RPMI7951 (cell line): ENCODE results near the genes PRSS16 and H3C10.

- RAMPAGE, long total RNA: no peak
Measured at GRCh38 chr6:26242966-26243727, 3.0 kb downstream of the H4C6 start.

GRCh38 chr6:26273602-26274527 lies 1.1 kb downstream of the H2BC10 start:
- RAMPAGE, long total RNA: no peak

DNA sequence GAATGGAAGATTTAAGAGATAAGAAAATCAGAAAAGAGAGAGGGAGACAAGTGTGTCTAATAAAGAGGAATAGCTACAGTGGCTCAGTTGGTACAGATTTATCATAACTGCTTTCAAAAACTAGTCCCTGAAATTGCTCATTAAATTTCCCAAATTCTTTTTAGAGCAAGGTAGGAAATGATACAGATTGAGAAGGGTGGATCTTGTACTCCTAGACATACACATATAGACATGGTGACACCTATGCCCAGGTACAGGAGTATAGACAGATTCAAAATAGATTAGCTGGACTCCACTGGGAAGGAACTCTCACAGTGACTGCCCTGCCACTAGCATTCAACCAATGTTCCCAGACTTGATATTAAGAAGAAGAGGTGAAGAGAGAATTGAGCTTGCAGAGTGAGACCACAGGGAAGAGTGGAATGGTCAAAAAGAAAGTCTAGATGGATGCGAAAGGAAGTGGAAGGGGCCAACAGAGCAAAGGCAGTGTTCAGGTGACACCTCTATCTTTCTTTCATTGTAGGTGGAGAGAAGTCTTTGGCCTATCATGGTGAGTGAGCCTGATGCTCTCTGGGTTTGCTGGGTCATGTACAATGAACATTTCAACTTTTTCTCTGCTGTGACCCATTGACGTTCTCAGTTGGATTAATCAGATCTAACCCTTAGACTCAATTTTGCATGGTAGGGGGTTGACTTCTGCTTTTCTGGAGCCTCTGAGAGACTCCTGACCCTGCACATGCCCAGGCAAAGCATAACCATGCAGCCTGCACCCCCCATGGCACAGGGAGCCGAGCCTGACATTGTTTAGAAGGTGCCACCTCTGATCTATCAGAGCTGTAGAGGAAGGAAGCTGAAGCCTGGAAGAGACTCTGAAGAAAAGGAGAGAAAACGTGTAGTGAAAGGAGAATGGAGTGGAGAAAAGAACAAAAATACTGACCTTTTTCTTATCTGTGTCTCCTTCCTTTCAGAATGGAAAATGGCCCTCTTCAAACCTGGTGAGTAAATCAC lies 8.3 kb upstream of the BTN2A1 start:
- RAMPAGE, long total RNA: no peak

GRCh38 chr6:26550123-26551018 lies 12.2 kb downstream of the HMGN4 start:
- RAMPAGE, long total RNA: no peak

DNA sequence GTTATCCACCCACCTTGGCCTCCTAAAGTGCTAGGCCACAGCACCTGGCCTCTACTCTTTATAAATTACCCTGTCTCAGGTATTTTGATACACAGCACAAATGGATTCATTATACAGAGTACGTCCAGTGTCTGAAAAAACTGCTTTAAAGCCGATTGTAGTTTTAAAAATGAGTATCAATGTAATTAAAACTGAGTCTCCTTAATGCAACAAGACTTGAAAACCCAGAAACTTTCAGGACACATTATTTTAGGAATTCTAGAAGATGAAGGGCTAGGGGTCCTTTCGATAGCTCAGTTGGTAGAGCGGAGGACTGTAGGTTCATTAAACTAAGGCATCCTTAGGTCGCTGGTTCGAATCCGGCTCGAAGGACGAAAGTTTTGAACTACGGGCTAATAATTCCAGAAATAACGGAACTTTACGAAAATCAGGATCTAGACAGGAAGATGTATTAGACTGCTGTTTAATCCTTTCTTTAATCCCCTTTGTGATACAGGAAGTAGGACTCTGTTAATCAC lies 21.4 kb upstream of the ABT1 start:
- RAMPAGE, long total RNA: no peak

GRCh38 chr6:26577295-26577705 lies 19.5 kb upstream of the ABT1 start:
- RAMPAGE, long total RNA: no peak

DNA sequence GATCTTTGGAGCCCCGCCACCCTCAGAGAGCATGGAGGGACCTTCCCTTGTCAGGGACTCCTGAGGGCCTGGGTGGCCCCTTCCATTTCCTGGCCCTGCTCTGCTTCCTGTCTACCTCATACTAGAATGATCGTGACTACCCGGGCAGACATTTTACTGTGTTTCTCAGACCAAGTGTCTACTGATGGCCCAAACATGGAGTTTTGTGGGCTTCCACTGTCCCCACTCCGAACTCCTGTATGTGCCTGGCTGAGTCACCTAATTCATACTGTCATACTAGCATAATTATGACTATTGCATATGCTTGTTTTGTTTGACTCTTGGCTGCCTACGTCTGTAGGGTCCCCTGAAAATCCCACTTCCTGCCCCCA lies 1.8 kb downstream of the ABT1 start:
- RAMPAGE, long total RNA: no peak

DNA sequence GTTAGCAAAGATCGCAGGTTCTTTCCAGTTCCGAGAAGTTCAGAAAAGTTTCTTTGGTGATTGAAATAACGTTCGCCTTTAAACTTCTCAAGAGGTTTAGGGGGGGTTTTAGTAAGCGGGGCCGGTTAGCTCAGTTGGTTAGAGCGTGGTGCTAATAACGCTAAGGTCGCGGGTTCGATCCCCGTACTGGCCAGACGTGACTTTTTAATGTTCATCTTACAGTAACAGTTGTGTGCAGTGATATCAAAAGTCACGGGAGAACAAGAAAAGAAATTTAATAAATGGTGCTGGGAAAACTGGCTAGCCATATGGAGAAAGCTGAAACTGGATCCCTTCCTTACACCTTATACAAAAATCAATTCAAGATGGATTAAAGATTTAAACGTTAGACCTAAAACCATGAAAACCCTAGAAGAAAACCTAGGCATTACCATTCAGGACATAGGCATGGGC lies 96.9 kb upstream of the ZNF322 start:
- RAMPAGE, long total RNA: no peak

- RAMPAGE, long total RNA: no peak
Measured at GRCh38 chr6:26770954-26771233, 111.3 kb upstream of the ZNF322 start.

- RAMPAGE, long total RNA: no peak
Measured at GRCh38 chr6:27247266-27247941, at the start of gene PRSS16. Gene PRSS16 (plus strand): TSS chr6:27247701.

DNA sequence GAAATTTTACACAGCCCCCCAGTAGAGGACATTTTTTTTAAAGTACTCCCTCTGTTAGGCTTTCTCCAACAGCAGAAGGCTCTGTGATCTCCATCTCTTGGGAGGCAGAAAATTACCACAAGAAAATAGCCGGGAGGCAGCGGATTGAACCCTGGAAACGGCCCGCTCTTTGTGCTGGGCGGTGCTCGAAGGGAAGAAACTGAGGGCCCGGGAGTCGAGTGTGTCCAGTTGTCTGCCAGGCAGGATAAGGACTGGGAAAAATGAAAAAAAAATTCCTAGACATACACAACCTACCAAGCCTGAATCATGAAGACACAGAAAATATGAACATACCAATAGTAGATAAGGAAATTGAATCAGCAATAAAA lies 31.5 kb downstream of the POM121L2 start:
- RAMPAGE, long total RNA: no peak

DNA sequence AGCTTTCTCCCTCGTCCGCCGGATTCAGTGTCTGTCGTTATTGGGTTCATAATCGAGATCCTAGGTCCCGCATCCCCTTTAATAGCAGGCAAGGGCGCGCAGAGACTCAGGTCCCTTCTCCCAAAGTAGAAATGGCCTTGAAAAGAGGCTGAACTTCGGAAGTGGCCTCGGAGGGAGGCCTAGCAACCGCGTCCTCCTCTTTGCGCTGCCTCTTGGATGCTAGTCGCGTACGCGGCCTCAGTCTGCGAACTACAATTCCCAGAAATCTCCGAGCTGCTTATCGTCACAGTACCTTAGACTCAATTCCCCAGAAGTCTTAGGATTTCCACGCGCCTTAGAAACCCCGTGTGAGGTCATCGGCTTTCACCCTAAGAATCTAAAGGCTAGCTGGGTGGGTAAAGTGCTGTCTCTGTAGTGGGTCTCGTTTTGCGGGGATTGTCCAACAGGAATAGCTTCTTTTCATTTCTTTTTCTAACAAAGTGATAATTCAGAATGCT lies 34.4 kb downstream of the ZNF391 start:
- RAMPAGE, long total RNA: no peak

GRCh38 chr6:27471466-27472019 lies 1.4 kb downstream of the ZNF184 start:
- RAMPAGE, long total RNA: no peak

- RAMPAGE, long total RNA: no peak
Measured at GRCh38 chr6:27518643-27519749, 46.1 kb upstream of the ZNF184 start.

DNA sequence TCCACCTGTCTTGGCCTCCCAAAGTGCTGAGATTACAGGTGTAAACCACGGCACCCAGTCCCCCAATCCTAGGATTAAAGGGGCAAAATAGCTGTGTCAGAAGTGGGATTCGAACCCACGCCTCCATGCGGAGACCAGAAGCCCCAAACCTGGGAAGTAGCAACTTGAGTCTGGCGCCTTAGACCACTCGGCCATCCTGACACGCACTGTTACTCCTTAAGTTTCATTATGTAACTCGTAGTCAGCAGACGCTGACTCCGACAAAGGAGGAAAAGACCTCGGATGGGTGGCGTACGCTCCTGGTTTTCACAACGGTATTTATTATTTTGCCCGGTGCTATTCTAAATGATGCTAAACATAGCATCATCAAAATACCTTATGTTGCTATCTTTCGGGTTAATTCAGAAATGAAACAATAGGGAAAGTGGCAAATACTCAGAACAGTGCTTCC lies 129.6 kb upstream of the ZNF184 start:
- RAMPAGE, long total RNA: no peak

DNA sequence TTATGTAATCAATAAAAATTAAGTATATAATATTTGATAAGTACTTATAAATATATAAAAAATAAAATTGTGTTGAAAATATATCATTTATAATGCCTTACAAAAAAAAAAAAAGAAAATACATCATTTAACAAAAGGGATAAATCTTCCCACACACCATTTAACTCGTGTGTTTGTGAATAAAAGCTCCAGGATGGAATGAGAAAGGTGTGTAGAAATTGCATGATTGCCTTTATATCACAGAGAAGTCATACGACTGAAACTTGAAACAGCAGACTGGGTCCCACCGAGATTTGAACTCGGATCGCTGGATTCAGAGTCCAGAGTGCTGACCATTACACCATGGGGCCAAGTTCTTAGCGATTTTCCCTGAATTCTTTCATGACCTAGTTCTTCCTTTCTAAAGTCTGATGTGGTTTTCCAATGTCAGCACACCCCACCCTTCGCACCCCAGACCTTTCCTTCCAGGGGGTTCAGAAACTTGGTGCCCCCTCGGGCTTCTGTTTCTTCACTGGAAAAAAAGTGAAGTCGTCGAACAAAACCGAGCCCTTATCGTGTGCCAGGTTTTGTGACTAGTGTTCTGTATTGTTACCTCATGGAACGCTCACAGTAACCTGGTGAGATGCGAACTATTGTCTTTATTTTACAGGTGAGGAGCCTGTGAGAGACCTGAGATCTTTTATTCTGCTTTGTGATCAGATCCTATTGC lies 16.5 kb downstream of the H2BC13 start:
- RAMPAGE, long total RNA: no peak

DNA sequence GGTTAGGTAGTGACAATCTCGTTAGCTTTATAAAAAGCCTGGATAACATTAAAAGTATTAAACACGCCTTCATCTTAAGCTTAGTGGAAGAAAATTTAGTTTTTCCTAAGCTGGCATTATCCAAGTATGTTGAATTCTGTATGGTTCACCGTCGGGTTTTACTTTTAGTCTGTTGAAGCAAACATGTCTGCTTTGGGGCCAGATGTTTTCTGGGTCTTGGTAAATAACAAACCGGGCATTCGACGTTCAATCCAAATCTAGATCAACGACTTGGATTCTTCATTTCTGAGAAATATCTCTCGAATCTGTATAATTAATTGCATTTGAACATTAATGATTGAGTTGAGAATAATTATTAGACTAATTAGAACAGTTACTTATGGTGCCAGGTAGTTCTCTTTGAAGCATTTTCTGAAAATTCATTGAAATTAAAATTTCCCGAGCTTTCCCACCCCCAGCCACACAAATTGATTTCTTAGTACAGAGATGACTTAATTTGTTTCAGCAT lies 850 bp downstream of the H2AC13 start:
- RAMPAGE, long total RNA: no peak

DNA sequence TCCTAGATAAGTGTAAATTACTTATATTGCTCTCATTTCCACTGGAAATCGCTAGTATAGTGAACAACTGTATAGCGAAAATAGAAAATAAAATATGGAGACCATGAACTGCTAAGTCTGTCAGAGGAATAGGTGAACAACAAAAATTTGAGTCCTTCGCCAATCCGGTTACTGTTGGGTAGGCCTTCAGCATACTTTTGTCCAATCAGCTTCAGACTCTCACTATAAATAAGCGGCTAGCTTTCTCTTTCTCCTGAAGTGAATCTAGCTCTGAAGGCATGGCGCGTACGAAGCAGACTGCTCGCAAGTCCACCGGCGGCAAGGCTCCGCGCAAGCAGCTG lies at the start of gene H3C10:
H3C10 (plus strand) TSS at position 256 of the 341 bp plus-strand sequence.
- RAMPAGE, long total RNA: start-site peak on the plus strand centred at position 257 of the sequence, 10 bp wide, 2,067 and 502 reads in 2 replicates

DNA sequence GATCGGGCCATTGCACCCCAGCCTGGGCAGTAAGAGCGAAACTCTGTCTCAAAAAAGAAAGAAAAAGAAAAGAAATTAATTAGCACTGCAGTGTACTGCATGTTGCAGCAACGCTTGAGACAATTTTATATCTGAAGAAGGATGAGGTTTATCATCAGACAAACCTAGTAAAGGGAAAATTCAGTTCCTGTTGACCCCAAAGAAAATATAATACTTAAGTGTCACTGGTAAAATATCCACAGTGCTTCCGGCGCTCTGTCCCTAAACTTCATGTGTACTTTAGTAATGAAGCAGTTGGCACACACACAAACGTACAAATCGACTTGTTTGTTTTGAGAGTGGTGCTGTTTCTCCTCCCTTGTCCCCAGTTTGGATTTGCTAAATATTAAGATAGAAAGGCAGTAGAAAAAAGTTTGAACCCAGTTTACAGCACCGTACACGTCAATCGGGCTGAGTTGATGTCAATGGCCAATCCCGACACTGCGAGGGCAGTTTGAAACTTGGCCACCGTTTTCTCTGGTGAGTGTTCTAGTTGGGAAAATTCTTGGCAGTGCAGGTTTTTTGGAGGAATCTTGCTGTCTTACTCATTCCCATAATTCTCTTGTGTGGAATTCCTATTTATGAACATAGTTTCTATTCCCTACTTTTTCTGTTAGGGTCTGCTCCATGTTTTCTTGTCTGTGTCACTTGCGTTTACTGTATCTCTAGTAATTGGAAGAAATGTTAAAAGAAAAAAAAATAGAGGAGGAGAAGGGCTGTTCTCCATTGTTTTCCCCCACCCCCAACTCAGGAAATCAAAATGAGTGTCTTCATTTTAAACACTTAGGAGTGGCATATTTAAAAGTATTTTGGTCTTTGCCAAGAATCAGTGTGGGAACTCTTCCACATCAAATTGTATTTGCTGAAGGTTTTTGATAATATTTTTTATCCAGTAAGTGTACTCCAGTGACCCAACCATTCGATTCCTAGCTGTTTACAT lies 1.4 kb downstream of the H2BC15 start:
- RAMPAGE, long total RNA: no peak

- RAMPAGE, long total RNA: no peak
Measured at GRCh38 chr6:27863948-27864416, 1.1 kb upstream of the H2AC16 start.